SK-N-DZ (cell line): ENCODE measurements around a stretch of chr13.

RAMPAGE:
- cytosol, long total RNA, result no peak
- nucleus, long total RNA, result no peak
Observed at GRCh38 chr13:24075895-24076576, 84.5 kb upstream of the SPATA13 start.

GRCh38 chr13:24119968-24120300 lies 40.6 kb upstream of the SPATA13 start:
RAMPAGE:
- cytosol, long total RNA, result no peak
- nucleus, long total RNA, result no peak

RAMPAGE:
- cytosol, long total RNA, result no peak
- nucleus, long total RNA, result no peak
Observed at GRCh38 chr13:24130225-24130765, 30.2 kb upstream of the SPATA13 start.

DNA sequence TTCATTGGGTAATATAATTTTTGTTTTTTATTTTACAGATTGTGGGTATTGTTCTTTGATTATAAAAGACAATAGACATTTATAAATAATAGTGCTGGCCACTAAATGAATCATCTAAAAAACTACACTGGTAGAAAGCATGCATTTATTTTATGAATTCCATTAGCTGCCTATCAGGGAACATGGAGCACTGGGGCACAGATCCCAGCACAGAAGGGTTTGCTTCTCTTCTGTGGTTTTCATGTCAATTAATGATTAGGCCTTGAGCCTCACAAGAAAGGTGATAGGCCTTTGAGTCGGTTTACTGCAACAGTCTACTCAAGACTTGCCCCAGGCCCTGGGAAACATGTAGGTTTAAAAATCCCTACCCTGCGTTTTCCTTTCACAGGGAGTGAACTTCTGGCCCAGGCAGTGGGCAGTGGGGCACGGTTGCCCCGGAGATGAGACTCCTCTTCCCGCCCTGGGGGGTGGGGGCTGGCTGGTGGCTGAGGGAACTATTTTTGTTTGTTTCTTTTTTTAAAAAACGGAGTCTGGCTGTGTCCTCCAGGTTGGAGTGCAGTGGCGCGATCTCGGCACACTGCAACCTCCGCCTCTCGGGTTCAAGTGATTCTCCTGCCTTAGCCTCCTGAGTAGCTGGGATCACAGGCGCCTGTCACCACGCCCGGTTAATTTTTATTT lies 637 bp upstream of the SPATA13 start:
RAMPAGE:
- cytosol, long total RNA, result no peak
- nucleus, long total RNA, result no peak

GRCh38 chr13:24184415-24184842 lies 23.9 kb downstream of the SPATA13 start:
RAMPAGE:
- cytosol, long total RNA, result no peak
- nucleus, long total RNA, result no peak

DNA sequence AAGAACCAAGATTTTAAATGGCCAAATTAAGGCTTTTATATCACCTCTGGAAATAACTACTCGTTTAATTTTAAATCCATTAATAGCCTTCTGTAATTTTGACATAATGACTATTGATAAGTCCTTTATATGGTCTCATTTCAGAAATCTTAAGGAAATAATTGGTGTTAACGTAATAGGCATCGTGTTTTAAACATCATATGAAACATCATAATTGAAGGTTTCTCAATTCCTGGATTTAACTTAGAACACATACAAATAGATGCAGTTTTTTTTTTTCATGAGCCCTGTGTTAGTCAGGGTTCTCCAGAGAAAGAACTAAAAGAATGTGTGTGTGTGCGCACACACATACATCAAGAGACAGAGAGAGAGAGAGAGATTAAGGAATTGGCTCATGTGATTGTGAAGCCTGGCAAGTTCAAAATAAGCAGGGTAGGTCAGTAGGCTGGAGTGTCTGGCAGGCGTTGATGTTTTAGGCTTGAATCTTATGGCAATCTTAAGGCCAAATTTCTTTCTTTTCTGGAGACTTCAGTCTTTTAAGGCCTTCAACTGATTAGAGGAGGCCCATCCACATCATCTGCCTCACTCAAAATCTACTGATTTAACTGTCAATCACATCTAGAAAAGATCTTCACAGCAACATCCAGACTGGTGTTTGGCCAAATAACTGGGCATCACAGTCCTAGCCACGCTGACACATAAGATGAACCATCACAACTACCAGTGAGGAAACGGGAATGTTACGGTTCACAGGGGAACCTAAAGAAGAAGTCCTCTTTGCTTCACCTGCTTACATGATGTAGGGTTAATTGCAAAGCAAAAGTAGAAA lies 25.2 kb downstream of the SPATA13 start:
RAMPAGE:
- cytosol, long total RNA, result no peak
- nucleus, long total RNA, result no peak

DNA sequence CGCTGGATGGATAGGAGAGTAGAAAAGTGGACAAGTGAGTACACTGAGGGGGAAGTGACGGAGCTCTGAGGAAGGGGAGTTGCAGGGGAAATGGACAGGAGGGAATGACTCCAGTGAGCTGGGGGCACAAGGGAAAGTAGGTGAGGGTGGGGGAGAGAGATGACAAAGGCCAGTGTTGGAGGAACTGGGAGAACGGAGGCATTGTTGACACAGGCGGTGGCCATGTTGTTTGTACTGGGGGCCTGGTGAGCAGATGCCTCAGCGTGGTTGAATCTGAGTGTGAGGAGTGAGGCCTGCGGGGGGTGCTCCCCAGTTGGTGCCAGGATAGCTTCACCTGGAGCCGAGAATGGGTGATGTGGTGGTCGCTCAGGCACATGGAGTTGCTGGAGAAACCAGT lies 32.6 kb downstream of the SPATA13 start:
RAMPAGE:
- cytosol, long total RNA, result no peak
- nucleus, long total RNA, result no peak

DNA sequence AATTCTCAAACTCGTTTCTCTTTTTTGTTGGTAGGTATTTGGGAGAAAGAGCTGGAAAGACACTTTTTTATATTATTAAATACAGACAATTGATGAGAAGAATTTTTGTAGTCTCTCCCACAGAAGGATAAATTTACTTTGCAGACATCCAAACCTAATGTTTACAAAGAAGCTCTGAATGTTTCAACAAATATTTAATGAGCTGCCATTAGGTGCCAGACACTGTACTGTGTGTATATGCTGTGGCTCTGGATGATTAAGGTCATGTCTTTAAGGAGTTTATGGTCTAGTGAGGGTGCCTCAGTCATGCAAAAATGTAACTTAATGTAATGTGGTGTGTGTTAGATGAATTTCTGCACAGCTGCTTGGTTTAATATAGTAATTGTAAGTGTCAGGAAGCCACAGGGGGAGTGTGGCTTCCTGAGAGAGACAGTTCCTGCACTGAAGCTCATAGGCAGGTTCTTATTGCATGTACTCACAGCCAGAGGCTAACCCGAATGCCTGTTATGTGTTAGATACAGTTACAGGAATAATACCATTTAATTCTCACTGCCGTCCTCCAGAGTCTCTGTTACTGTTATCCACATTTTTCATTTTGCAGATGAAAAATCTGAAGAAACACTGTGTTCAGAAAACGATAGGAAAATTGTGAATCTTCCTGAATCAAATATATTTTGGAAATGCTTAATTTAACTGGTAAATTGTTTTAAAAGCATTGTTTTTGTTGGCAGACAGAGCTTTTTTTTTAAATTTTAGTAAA lies 43.3 kb downstream of the SPATA13 start:
RAMPAGE:
- cytosol, long total RNA, result no peak
- nucleus, long total RNA, result no peak

DNA sequence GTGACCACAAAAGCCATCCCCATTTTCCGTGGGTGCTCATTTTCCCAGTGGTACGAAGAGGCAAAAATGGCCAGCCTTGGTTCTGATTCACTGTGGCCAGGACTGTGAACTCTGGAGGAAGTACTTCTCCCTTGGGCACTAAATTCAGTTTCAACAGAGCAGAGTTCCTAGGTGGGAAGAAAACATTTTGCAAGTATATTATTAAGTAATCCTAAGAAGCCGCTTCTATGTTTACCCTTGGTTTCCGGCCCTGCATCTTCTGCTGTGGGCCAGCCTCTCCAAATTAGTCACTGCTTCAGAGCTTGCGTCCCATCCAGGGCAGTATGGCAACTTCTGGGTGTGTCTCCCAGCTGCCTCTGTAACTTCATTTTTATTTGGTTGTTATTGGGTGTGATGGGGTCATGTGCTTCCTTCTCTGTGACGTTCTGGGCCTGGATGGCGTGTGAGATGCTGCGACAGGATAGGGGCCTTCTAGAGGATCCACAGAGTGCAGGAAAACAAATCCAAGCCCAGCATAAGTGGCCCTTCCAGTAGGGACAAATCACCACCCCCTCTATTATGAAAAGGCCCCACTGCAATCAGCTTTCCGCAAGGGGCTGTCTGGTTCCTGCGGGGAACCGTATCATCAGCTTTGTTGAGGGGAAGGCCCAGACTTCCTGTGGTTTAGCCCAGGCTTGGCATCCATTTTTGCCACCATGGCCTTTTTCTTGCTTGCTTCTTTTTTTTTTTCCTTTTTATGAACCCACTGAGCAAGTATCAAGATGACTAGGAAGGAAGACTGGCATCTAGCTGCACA lies 55.1 kb upstream of the C1QTNF9 start:
RAMPAGE:
- cytosol, long total RNA, result no peak
- nucleus, long total RNA, result no peak

DNA sequence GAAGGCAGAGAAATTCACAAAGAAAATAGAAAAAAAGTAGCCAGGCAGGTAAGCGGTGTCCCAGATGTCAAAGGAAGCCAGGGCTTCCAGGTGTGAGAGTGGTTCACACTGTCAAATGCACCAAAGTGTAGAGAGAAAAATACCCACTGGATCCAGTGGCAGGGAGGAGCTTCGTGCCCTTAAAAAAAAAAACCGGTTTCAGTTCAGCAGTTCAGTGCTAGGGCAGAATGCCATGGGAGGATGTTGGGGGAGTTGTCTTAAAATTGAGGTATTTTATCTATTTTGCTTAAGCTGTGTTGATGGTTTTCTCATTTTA lies 47.8 kb upstream of the C1QTNF9 start:
RAMPAGE:
- cytosol, long total RNA, result no peak
- nucleus, long total RNA, result no peak

DNA sequence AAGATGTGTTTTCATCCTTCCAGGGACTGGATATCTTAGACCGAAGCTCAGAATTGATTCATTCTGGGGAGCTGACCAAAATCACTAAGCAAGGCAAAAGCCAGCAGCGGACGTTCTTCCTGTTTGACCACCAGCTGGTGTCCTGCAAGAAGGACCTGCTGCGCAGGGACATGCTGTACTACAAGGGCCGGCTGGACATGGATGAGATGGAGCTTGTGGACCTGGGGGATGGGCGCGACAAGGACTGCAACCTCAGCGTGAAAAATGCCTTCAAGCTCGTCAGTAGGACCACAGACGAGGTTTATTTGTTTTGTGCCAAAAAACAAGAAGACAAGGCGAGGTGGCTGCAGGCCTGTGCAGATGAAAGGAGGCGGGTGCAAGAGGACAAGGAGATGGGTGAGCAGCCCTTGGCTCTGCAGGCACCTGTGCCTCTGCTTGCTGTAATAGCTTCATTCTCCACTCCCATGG lies 12.0 kb upstream of the C1QTNF9 start:
RAMPAGE:
- cytosol, long total RNA, result no peak
- nucleus, long total RNA, result no peak

DNA sequence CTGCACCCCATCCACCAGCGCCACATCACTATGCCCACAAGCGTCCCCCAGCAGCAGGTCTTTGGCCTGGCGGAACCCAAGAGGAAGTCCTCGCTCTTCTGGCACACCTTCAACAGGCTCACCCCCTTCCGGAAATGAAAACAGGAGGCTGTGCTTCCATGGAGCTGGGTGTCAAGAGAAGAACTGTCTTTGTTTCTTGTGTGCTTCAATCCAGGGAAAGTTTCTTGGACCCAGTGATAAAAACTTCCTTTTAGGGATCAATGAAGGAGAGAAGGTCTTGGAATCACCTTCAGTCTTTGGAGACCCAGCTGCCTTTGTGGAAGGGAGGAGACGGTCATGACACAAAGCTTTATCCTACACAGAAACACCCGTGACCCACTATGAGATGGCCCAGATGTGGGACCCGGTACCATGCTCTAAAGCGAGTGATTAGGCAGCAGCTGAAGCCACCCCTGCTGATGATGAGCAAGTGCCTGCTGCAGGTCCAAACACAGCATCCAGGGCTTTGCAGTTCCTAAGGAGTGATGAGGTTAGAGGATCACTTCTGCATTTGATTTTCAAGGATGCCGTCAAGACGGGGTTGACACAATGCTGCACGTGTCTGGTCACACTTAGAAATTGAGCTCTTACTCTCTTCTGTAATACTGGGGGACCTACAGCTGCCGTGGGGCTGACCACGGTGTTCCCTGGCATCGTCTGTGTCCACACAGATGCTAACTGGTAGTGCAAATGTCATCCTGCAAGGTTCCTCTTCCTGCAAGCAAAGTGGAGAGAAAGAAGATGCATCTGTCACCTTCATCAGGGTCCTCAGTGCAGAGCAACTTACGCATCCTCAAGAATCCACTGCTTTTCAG lies 6.5 kb upstream of the C1QTNF9 start:
RAMPAGE:
- cytosol, long total RNA, result no peak
- nucleus, long total RNA, result no peak

DNA sequence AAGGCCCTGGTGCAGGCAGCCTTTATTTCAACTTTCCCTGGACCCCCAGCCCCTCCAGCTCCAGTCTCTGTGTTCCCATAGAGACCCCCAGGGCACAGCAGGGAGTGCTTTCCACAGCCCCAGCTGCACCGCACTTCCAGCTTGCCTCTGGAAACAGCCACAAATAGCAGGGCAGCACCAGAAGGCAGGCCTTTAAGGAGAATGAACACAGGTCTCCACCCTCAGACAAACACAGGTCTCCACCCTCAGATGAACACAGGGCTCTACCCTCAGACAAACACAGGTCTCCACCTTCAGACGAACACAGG lies 51.6 kb downstream of the C1QTNF9 start:
RAMPAGE:
- cytosol, long total RNA, result no peak
- nucleus, long total RNA, result no peak

DNA sequence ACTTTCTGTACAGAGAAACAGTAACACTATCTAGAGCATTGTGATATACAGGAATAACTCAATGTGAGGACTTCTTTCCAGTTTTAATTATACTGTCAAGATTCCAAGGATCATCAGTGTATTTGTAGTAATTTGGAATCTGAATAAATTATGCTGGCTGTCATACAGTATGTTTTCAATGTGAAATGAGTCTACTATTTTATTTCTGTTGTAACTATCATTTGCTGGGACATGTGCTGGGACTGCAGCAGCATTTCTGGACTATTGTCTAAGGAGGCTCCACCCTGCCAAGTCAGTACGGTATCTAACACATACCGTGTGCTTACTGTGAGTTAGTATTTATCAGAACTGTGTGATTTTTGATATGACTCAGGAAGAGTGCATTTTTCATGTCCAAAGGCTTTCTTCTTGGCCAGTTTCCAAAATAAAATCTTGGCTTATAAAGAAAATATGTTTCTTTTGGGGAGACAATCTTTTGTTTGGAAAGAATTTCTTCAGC lies 11.7 kb downstream of the PARP4 start:
RAMPAGE:
- cytosol, long total RNA, result no peak
- nucleus, long total RNA, result no peak

DNA sequence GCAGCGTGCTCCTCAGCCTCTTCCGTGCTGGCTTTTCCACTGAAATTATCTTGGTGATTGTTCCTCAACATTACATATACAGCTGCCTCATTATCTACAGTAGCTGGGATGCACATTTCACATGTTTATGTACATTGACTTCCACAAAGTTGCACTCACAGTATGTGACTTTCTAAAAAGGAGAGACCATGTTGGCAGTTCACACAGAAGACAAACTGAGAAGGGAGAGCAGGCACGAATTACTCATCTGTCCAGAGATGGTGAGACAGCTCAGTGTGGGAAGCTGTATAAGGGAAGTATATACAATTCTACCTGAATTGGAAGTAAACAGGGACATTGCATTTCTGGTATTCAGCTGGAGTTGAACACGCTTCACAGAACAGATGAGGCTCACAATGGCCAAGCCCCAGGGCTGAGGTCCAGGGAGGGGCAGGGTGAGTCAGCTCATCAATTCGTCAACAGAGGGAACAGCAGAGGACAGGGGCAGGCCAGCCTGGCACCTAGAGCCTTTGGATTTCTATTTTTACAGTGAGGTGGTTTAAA lies 10.0 kb downstream of the PARP4 start:
RAMPAGE:
- cytosol, long total RNA, result no peak
- nucleus, long total RNA, result no peak

DNA sequence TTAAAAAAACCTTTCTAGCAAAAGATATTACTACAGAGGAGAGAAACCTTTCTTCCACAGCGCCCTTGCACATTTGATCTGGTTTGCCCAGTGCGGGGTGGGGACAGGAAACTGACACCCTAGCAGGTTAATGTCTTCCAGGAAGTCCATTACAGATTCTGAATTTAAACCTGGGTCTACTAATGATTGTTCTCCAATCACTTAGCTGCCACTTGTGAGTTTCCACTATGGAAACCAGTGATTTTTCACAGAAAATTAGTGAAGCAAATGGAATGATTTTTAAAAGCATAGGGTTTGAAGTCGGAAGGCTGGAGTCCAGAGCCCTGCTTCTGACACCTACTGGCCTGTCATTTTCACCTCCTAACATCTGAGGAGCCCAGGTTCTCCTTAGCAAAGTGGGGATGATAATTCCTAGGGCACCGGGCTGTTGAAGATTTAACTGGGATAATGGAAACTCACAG lies 53.6 kb upstream of the ATP12A start:
RAMPAGE:
- cytosol, long total RNA, result no peak
- nucleus, long total RNA, result no peak

DNA sequence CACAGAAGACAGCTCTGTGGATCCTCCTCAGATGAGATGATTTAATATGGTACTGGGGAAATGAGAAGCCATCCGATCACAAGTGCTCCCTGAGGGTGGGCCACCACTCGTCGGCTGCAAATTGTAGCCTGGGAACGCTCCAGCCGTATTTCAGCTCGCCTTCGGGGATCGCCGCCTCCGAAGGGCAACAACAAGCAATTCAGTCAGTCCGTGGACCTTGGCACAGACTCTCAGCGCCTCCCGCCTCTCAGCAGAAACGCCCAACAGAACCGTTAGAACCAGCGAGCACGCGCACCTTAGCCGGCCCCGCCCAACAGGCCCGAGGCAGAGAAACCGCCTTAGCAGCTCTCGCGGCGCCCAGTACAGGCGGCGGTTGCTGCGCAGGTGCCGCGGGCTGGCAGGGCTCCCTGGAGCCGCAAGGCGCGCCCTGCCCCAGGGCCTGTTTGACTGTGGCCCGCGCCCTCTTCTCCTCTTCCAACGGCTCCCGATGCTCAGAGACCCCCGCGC lies 78.1 kb upstream of the PABPC3 start:
RAMPAGE:
- cytosol, long total RNA, result no peak
- nucleus, long total RNA, result no peak

RAMPAGE:
- cytosol, long total RNA, result no peak
- nucleus, long total RNA, result no peak
Observed at GRCh38 chr13:25046912-25047755, 48.8 kb upstream of the PABPC3 start.

GRCh38 chr13:25906211-25906825 lies 145.5 kb downstream of the SHISA2 start:
RAMPAGE:
- cytosol, long total RNA, result no peak
- nucleus, long total RNA, result no peak

DNA sequence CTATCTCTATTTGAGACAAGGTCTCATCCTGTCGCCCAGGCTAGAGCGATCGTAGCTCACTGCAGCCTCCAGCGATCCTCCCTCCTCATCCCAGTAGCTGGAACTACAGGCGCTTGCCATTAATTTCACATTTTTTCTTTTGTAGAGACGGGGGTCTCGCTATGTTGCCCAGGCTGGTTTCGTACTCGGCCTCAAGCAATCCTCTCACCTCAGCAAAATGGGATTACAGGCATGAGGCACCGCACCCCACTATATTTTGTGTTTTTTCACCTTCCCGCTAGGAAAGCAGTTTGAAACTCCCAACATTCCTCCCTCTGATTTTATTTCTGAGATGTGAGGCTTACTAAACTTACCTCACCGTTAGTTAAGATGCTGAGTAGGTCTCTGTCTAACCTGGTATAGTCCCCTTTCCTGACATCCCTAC lies 560 bp upstream of the RNF6 start:
RAMPAGE:
- cytosol, long total RNA, result no peak
- nucleus, long total RNA, result no peak